ENCODE measurements around a stretch of chr7.

DNA sequence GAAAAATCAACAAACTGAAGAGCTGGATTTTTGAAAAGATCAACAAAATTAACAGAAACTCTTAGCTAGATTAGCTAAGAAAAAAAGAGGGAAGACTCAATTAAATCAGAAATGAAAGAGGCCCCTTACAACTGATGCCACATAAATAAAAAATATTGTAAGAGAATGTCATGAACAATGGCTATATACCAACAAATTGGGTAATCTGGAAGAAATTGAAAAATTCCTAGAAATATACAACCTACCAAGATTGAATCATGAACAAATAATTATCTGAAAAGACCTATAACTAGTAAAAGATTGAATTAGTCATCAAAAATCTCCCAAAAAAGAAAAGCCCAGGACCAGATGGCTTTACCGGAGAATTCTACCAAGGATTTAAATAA, 92.0 kb upstream of the FAM20C start:
- RRBS = no CpG with 5 or more reads among the region's 1 CpG

- RRBS = no CpG with 5 or more reads among the region's 4 CpGs
Measured at GRCh38 chr7:115094-115394, 77.3 kb upstream of the FAM20C start.

GRCh38 chr7:187047-187713, 5.2 kb upstream of the FAM20C start:
- RRBS = no CpG with 5 or more reads among the region's 28 CpGs

DNA sequence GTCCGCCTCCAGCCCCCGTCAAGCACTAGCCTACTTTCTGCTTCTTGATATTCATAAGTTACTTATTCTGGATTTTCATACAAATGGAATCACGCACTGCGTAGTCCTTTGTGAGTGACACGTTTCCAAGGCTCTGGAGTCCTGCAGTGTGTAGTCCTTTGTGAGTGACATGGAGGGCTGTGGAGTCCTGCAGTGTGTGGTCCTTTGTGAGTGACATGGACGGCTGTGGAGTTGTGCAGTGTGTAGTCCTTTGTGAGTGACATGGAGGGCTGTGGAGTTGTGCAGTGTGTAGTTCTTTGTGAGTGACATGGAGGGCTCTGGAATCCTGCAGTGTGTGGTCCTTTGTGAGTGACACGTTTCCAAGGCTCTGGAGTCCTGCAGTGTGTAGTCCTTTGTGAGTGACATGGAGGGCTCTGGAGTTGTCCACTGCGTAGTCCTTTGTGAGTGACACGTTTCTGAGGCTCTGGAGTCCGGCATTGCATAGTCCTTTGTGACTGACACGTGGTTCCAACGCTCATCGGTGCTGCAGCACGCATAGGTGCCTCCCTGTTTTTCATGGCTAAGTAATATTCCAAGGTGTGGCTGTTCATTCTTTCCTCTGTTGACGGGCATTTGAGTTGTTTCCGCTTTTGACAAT, 20.7 kb downstream of the FAM20C start:
- RRBS = no CpG with 5 or more reads among the region's 16 CpGs

- RRBS = no CpG with 5 or more reads among the region's 13 CpGs
Measured at GRCh38 chr7:219652-220398, 27.5 kb downstream of the FAM20C start.

GRCh38 chr7:284607-285597, 5.1 kb upstream of the FOXL3 start:
- RRBS = 50% methylated on average over 2 of the region's 38 CpGs

DNA sequence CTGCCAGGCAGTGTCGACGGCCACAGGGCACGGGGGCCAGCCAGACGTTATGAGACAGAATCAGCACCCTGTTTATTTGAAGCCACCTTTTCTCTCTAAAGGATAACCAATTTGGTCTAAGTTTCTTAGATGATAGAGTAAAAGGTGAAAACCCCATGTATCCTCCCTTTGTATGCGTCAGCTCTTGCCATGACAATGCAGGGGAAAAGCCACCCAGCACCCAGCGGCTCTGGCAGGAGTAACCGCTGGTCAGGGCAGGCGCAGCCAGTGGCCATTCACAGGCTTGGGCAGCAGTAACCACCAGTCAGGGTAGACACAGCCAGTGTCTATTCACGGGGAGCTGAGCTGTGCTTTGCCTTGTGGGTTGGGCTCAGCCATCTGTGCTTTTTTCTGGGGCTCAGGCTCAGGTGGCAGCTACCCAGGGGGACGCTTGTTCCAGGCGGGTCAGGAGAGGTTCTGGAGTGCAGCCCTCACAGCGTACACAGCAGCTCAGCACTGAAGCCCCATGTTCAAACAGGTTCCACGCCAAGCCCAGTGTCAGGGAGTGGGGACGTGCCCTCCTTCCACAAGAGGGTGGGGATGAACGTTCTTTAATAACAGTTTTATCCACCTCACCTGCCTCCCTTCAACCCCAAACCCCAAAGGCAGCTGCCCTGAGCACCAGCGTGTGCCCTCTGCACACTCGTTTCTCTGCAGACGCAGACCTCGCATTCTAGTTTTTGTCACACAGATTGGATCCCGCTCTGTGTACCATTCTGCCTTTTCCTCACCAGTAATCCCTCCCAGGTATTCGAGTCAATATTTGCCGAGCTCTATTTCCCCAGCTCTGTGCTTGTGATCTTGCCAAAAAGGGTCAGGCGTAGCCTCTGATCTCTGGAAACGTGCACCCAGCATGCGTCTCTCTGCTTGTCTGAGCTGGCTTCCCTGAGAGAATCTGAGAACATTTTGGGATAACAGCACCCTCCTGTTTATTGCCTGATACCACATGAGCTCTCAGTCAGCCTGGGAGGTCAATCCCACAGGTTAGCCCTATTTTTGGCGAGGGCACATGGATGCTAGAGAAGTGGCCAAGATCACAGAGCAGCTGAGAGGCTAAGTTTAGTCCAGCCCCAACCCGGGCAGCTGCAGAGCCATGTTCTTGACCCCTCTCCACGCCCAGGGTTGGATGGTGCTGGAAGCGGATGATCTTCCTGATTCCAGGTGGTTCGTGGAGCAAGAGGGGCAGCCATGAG, 28.7 kb downstream of the FOXL3 start:
- RRBS = no CpG with 5 or more reads among the region's 30 CpGs

GRCh38 chr7:435107-435579, 84.5 kb downstream of the PDGFA start:
- RRBS = no CpG with 5 or more reads among the region's 24 CpGs

DNA sequence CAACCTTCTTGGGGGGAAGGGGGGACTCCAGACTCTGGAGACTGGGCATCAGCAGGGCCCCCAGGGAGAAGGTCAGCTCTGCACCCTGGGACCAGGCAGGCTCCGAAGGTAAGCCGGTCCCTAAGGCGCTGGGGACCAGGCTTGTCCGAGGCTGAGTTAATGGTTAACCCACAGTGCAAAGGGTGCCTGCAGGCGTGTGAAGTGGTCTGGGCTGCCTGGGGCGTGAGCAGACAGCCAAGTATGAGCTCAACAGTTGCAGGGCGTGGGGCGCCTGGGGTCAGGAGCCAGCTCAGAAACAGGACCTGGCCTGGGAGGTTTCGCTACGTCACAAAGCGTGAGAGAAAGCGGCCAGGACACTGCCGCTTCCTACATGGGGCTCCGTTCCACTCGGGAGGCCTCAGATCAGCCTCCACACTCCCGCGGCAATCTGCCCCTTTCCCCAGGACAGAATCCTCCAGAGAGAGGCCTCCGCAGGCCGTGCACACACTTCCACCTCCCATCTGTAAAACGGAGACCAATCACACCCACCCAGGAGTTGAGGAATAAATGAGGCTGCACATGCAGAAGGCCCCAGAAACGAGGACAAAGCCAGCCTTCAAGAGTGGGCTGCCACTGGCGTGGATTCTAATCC, 16.0 kb downstream of the PDGFA start:
- RRBS = no CpG with 5 or more reads among the region's 22 CpGs

GRCh38 chr7:516651-517072, 3.0 kb downstream of the PDGFA start:
- RRBS = 57% methylated on average over 24 of the region's 35 CpGs

- RRBS = no CpG with 5 or more reads among the region's 16 CpGs
Measured at GRCh38 chr7:603086-604143, 83.8 kb upstream of the PDGFA start.

DNA sequence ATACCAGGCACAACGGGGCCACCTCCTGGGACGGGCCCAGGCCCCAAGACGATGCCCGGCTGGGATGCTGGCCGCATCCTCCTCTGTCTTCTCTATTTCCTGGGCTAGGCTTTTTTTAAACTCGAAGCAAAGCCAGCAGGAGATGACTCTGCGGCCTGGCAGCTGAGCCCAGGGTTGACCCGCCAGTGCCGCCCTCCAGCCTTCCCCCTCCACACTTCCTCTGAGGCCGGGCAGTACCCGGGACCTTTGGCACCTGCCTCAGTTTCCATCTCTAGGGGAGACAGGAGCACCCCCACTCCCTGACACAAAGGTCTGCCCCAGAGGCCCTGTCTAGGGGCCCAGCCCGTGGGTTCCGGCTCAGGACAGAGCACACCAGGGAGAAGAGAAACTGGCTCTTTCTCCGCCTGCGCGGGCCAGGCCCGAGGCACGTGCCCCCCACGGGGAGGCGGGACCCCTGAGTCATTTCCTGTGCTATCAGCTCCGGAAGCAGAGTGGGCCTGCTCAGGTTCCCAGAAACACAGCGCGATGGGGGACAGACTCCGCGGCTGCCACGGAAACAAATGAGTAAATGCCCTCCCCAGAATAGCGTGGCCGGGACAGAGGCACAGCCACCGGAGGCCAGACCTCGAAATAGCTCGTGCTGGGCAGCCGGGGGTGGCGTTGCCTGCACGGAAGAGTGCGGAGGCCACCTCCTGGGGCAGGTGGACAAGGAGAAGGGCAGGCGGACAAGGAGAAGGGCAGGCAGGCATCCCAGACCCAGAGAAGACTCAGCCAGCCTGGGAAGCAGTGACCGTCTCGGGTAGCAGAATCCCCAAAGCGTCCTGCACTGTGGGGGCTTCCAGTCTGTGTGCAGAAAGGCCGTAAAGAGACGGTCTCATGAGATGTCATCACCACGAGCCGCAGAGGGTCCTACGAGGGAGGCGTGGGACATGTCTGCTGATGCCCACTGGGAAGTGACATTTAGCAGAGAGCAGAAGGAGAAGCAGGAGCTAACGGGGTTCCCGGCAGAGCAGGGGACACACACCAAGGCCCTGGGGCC, 84.8 kb upstream of the PDGFA start:
- RRBS = 13% methylated on average over 9 of the region's 47 CpGs

- RRBS = no CpG with 5 or more reads among the region's 2 CpGs
Measured at GRCh38 chr7:608367-608717, 88.7 kb upstream of the PDGFA start.

GRCh38 chr7:641158-641464, 85.4 kb upstream of the DNAAF5 start:
- RRBS = no CpG with 5 or more reads among the region's 19 CpGs

GRCh38 chr7:728005-728385, 914 bp upstream of the PRKAR1B start:
- RRBS = no CpG with 5 or more reads among the region's 11 CpGs

- RRBS = 94% methylated on average over 3 of the region's 17 CpGs
Measured at GRCh38 chr7:732126-732597, 5.1 kb upstream of the PRKAR1B start.

DNA sequence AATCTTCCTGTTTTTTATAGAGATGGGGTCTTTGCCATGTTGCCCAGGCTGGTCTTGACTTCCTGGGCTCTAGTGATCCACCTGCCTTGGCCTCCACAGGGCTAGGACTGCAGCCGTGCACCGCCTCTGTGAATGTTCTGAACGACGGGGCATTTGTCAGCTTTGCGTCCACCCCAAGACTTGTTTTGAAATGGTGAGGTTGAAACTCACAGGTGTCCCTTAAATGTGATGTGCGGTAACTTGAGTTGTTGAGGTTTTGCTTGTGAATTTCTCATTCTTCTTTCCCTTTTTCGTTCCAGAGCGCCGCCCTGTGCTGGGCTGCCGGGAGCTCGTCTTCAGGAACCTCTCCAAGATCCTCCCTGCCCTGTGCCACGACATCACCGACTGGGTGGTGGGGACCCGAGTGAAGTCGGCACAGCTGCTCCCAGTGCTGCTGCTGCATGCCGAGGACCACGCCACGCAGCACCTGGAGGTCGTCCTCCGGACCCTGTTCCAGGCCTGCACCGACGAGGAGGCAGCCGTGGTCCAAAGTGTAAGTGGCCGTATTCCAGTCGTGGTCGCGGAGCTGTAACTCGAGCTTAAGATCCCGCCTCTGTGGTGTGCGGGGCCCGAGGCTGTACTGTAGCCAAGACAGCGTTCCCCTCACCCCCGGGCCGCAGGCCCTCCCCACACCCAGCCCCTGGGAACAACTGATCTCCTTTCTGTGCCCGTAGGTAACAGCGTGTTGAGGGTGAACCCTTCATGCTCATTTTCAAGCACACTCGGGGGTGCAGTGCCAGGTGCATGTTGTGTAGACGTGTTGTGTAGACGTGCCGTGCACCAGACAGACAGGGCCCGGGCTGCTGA, 27.4 kb upstream of the PRKAR1B start:
- RRBS = no CpG with 5 or more reads among the region's 41 CpGs

DNA sequence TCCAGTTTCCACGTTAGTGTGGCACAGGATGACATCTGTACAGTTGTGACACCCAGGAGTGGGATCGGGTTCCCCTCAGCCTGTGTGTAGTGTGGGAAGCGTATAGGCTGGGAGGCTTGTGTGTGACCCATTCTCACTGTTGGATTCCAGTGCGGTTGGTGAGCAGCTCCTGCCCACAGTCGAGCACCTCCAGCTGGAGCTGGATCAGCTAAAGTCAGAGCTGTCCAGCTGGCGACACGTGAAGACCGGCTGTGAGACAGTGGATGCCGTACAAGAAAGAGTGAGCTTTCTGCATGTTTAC, 18.7 kb upstream of the GET4 start:
- RRBS = no CpG with 5 or more reads among the region's 9 CpGs

- RRBS = no CpG with 5 or more reads among the region's 32 CpGs
Measured at GRCh38 chr7:885149-885981, 9.0 kb downstream of the GET4 start.

DNA sequence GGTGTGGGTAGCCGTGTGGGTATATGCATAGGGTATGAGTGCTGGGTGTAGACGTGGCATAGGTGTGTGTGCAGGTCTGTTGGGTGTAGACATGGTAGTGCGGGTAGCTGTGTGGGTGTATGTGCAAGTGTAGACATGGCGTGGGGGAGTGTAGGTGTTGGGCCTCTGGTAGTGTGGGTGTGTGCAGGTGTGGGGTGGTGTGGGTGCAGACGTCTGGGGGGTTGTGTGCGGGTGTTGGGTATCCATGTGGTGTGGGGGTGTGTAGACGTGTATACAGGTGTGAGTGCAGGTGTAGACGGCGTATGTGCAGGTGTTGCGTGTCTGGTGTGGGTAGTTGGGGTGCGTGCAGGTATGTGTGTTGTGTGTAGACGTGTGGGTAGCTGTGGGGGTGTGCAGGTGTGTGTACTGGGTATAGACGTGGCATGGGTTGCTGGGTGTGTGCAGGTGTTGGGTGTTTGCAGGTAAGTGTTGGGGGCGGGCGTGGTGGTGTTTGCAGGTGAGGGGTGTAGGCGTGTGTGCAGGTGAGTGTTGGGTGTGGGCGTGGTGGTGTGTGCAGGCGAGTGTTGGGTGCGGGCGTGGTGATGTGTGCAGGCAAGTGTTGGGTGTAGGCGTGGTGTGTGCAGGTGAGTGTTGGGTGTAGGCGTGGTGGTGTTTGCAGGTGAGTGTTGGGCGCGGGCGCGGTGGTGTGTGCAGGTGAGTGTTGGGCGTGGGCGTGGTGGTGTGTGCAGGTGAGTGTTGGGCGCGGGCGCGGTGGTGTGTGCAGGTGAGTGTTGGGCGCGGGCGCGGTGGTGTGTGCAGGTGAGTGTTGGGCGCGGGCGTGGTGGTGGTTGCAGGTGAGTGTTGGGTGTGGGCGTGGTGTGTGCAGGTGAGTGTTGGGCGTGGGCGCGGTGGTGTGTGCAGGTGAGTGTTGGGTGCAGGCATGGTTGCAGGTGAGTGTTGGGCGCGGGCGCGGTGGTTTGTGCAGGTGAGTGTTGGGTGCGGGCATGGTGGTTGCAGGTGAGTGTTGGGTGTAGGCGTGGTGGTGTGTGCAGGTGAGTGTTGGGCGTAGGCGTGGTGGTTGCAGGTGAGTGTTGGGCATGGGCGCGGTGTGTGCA, 16.5 kb downstream of the GET4 start:
- RRBS = no CpG with 5 or more reads among the region's 53 CpGs